Amniotic epithelial cell (primary cell): ENCODE results near the gene SFN.

DNA sequence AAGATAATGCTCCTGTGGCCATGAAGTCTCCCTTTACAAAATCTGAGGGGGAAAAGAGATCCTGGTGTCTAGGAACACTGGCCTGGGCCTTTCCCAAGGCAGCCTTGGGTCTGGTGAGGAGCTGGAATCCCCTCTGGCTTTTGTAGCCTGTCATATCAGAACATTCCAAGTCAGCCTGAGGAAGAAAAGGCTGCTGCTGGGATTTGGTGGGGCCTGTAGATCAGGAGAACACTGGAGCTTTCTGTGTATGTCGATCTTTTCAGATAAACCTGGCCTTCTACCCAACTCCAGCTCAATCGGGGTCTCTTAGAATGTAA, 1.6 kb upstream of the ARID1A start:
- RRBS: no CpG with 5 or more reads among the region's 2 CpGs

GRCh38 chr1:26711906-26712319, 16.1 kb downstream of the ARID1A start:
- RRBS: no CpG with 5 or more reads among the region's 4 CpGs

DNA sequence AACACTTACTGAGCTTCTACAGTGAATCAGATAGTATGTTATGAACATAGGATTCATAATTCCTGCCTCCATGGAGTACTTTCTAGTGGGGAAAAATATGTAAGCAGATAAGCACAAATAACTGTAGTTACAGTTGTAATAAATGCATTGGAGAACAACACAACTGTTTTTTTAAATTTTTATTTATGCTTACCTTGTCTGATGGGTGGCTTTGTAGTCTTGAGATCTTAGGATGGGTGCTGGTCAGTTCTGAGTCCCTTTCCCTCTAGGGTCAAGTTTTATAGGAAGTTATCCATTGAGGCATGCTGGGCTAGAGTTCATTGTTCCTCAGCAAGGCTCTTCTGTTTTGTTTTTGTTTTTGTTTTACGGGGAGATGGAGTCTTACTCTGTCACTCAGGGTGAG, 20.5 kb downstream of the ARID1A start:
- RRBS: no CpG with 5 or more reads among the region's 1 CpG

- RRBS: no CpG with 5 or more reads among the region's 21 CpGs
Observed at GRCh38 chr1:26722773-26724158, 27.5 kb downstream of the ARID1A start.

GRCh38 chr1:26863098-26863402, at the start of gene SFN:
SFN (plus strand) TSS chr1:26863149.
- RRBS: no CpG with 5 or more reads among the region's 13 CpGs

DNA sequence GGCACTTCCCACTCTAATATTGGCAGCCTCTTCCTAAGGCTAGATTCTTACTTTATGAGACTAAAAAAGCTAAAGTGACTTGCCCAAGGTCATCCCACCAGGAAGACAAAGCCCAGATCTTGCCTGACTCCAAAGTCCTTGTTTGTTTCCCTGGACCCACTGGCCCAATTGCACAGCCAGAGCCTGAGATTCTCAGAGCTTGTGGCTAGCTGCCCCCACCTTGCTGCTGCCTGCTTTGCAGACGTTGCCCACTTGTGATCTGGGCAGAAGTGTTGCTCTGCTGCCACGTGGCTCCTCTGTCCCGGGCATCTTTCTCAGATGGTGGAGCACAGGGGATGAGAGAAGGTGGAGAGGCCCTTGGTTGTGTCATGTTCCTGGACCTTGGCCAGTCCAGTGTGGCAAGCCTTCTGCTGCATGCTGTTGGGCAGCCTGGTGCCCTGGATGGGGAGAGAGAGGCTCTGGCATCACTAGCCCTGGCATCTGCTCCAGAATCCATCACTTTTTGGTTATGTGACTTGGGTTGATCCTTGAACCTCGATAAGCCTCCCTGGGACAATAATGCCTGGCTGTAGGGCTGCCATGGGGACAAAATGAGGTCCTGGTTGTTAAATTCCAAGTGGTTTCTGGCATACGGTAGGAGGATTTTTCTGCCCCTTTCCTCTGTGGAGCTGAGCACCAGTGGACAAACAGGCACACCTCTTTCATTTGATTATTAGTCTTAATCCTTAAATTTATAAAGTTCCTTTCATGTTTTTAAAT, 1.5 kb upstream of the NR0B2 start:
- RRBS: no CpG with 5 or more reads among the region's 5 CpGs

DNA sequence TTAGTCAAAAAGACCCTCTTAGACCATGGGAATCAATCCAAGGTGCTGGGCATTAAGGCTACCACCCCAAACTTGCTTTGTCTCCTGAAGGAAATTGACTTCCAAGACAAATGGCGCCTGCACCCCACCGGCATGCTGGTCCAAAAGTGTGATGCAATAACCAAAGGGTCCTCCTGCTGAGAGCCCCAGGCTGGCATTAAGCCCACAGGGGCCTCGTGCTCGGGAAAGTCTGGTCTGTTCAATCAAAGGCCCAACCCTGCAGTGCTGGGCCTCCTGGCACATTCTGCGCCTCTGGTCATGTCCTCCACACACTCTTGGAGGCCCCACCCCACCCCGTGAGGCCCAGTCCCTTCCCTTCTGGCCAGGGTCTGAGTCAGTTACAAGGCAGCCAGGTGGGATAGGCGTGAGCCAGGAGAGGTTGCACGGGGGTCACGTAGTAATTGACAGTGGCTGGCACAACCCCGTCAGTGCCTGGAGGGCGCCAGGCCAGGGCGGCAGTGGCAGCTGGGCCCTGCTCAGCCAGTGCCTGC, 7.0 kb downstream of the TENT5B start:
- RRBS: no CpG with 5 or more reads among the region's 12 CpGs

- RRBS: 6% methylated on average over 4 of the region's 50 CpGs
Observed at GRCh38 chr1:27031129-27032253, 18.8 kb upstream of the TENT5B start.

- RRBS: no CpG with 5 or more reads among the region's 6 CpGs
Observed at GRCh38 chr1:27095857-27096237, 59.1 kb downstream of the SLC9A1 start.

DNA sequence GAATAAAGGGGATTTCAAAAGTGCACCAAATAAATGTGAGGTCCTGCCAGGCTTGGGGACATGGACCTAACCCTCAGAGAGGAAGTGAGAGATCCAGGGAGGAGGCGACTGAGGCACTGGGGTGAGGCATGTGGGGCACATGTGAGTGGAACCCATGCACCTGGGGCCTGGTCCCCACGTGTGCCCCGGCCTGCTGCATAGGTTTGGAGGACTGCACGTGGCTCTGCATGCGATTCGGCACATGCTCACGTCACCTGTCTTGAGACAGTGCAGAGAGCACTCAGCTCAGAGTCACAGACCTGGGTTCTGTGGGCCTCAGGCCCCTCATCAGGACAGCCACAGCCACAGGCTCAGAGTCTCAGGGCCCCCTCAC, 48.4 kb downstream of the SLC9A1 start:
- RRBS: no CpG with 5 or more reads among the region's 7 CpGs

GRCh38 chr1:27142920-27143798, 11.8 kb downstream of the SLC9A1 start:
- RRBS: no CpG with 5 or more reads among the region's 7 CpGs

DNA sequence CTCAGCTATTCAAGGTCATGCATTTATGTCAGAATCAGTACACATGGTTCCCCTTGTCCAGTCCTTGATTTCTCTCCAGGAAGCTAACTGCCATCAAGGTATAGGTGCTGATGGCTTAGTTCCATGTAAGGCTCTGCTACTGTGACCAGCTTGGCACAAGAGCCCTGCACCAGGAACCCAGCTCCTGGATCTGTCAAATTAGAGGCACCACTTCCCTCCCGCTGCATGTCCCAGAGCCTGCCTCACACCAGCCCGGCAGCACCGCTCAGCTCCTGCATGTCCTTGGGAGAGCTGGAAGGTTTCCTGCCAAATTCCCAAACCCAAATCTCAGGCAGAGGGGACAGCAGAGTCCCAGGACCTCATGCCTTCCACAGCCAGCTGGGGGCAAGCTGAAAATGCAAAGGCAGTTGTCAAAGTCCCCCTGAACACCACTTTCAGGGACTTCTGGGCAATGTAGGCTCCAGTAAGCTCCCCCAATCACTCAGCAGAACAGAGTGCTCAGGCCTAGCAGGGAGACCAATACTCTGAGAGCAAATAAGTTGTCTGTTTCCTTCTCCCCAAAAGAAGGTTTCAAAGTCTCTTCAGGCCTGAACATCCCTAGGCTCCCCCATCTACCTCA, 2.3 kb downstream of the SLC9A1 start:
- RRBS: no CpG with 5 or more reads among the region's 3 CpGs

DNA sequence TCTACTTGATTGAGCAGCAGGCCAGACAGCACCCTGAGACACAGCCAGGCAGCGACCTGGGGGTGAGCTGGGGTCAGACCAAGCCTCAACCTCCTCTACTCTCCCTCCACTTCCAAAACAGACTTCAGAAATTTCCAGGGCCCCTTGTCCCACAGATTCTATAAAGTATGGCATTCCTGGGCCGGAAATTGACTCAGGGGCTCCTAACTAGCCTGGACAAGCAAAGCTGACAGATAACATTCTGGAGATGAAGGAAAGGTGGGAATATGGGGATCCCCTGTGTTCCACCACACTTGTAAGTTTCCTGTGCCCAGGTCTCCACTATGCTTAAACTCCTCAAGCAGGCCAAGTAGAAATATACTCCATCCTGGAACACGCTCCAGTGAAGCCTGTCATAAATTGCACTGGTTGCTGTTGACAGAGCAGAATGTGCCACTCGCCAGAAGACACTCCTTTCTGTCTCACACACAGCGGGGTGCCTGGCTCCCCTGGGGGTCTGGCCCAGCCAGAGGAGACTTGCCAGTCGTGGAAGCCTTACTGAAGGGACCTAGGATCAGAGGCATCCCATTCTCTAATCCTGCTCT, 1.7 kb downstream of the SLC9A1 start:
- RRBS: no CpG with 5 or more reads among the region's 6 CpGs

GRCh38 chr1:27300267-27300953, 21.6 kb upstream of the TMEM222 start:
- RRBS: no CpG with 5 or more reads among the region's 5 CpGs

DNA sequence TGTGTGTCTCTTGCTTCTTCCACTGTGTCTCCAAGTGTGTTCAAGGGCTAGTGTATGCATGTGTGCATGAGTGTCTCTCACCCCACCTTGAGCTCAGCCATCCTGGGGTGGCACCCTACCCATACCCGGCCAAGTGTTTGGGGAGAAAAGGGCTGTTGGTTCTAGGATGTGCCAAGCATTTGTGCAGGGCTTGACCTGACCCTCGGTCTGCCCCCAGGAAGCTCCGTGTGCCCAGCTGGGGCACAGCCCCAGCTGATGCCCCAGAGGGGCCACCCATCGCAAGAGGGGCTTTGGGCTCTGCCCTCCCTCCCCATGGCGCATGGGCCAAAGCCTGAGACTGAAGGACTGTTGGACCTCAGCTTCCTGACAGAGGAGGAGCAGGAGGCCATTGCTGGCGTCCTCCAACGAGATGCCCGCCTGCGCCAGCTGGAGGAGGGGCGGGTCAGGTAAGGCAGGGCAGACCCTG, 3.3 kb downstream of the SYTL1 start:
- RRBS: no CpG with 5 or more reads among the region's 10 CpGs

DNA sequence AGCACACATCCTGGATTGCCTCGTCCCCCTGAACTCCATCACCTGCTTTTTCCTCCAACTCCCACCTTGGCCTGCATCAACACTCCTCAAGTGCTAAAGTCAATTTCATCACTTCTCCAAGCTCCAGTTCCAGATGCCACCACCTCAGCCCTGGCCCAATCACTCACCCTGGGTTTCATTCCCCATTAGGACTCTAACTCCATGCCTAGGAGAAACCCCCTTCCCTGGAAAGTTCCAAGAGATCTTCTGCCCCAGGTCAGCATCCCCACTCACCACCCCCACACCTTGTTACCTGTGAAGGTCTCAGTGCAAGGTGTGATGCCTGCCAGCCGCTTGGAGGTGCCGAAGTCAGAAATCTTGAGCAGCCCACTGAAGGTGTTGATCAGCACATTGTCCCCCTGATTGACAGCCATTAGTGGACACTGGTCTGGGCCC, 7.6 kb downstream of the MAP3K6 start:
- RRBS: no CpG with 5 or more reads among the region's 3 CpGs

DNA sequence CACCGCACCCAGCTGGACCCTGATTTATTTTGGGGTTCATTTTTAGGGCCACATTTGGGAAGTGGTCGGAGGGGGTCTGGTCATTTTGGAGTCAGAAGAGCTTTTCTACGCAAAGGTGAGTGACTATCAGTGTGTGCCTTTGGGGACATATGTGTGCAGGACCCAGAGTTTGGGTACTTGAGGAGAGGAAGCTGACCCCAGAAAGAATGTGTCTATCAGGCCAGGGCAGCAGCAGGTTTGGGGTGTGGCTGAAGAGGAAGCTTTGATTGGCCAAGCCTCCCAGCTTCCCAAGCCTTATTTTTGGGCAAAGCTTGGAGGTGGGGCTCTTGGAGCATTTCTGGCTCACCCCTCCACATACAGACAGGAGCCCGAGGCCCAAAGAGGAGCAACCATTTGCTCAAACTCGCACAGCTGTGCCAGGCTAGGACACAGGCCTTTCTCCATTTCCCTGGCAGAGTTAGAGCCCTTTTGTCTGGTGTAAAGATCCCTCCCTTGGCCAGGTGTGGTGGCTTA, 4.7 kb downstream of the GPR3 start:
- RRBS: no CpG with 5 or more reads among the region's 5 CpGs

DNA sequence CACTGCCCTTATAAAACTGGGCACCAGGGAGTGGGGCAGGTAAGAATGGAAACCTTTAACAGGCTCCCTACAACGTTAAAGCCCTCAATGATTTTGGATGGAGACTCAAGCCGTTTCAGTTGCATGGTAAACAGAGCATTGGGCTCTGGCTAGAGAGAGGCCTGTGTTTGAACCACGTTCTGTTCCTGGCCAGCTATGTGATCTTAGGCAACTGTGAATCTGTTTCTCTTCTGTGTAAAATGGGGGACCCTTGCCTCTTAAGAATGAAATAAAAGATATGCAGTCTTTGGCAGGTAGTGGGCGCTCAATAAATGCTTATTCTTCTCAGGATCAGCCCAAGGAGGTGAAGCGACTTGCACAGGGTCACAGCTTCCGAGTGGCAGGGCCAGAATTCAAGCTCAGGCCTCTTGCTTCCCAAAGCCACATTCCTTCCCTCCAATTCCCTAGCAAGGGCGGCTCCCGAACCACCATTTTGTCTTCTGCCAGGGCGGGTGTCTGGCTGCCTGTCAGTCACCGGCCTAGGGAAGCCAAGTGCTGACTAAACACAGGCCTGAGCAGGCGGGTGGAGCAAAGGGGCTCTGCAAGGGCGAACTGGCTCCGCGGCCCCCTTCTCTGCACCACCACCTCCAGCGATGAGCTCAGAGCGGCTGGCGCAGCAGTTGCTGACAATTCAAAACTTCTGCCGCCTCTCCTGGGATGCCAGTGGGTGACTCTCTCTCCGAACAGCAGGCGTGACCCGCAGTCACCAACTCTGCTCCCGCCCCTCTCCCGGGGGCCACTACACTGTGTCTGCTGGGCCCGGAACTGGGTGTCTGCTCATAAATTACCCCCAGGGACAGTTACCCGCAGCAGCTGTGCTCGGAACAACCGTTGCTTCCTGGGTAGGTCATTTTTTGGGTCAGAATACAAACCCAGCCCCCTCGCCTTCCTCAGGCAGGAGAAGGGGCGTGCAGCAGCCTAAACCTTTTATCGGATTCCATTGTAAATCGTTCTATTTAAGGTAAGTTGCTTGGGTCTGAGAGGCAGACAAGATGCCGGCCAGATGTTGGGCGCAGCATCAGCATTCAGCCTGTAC, 10.8 kb downstream of the GPR3 start:
- RRBS: no CpG with 5 or more reads among the region's 33 CpGs

DNA sequence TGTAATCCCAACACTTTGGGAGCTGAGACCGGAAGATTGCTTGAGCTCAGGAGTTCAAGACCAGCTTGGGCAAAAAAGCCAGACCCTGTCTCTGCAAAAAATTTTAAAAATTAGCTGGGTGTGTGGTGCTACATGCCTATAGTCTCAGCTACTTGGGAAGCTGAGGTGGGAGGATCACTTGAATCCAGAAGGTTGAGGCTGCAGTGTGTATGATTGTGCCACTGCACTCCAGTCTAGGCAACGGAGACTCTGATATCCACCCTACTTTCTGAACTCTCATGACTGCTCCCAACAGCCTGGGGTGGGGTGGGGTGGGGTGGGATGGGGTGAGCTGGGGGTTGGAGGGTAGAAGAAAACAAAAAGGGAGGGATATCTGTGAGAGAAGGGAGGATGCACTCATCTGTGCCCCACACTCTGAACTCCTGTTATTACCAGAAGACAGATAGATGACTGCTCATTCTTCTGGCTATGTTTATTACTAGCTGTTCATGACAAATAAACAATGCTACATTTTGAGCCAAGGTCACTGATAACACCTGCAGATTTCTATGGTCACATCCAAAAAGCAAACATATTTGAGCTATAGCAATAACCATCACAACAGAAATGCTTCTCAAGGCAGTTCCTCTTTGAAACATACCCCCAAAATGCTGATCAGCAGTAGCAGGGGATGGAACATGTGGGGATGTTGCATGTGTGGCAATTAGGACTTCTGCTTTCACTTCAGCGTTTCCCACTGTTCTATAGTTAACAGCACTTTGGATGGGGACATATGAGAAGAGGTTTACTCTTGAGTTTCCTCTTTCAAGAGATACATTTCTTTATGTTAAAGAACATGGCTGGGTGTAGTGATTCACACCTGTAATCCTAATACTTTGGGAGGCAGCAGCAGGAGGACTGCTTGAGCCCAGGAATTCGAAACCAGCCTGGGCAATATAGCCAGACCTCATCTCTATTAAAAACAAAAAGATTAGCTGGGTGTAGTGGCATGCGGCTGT, 43.2 kb downstream of the GPR3 start:
- RRBS: no CpG with 5 or more reads among the region's 5 CpGs

DNA sequence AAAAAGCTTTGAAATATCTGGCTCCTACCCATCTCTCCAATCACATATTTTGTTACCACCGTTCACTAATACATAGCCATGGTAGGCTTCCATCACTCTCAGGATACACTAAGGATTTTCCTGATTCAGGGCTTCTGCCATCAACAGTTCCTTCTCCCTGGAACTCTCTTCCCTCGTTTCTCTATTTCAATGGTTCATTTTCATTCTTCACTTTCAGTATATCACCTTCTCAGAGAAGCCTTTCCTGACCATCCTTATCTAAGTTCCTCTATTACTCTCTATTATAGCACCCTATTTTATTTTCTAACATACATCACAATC, 14.7 kb downstream of the WASF2 start:
- RRBS: no CpG with 5 or more reads among the region's 2 CpGs